Hair follicular keratinocyte (primary cell): ENCODE data around the genes C17orf75, TMEM98 and CCL7.

- RAMPAGE, long total RNA, result no peak
Observed at GRCh38 chr17:32141657-32141967, 690 bp upstream of the RHOT1 start.

GRCh38 chr17:32152132-32152615, 9.9 kb downstream of the RHOT1 start:
- RAMPAGE, long total RNA, result no peak

- RAMPAGE, long total RNA, result no peak
Observed at GRCh38 chr17:32303656-32304170, 38.1 kb downstream of the RHBDL3 start.

DNA sequence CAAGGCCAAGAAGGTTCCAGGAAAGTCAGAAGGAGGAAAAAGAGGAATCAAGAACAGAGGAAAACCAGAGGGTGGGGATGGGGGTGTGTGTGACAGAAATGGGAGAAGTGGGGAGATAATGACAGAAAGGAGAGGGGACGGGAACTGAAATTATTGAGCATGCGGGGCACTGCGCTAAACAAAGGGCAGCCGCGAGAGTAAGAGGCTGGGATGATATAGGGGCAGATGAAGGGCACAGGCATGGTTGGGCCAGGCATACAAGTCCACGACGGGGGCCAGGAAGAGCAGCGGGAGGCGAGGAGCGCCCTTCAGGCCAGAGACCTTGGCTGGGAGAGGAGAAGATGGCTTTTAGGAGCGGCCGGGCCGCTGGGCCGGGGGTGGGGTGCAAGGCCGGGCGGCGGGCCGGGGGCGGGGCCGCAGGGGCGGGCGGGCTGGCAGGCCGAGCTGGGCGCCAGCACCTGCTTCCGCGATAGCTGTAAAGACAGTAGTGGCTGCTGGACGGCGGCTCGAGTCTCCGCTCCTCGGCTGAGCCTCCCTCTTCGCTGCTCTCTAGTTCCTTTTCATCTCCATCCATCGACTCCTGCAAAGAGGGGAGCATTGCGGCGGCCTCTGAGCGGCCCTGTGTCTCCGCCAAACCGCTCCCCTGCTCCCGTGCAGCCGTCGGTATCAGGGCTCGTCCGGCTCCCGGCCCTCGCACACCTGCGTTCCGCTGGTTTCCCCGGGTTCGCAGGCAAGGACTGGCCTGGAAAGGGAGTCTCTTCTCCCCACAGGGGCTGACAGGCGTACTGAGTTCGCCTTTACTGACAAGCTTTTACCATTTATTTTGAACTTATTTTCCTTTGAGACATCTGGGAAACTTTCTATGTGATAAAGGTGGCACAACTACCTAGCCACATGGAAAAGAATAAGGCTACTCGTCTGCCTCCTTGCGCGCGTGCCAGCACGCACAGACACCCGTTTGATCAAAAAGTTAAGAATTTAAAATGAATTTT, at the start of gene C17orf75:
TSS of gene C17orf75 (minus strand) at position 632 of the 992 bp plus-strand sequence.
- RAMPAGE, long total RNA, result start-site peak on the minus strand centred at position 640 of the sequence, 23 bp wide, 30 and 26 reads in 2 replicates

GRCh38 chr17:32403537-32403795, 40.8 kb upstream of the PSMD11 start:
- RAMPAGE, long total RNA, result no peak

GRCh38 chr17:32481486-32482386, 5.1 kb upstream of the CDK5R1 start:
- RAMPAGE, long total RNA, result no peak

GRCh38 chr17:32503252-32504373, 16.8 kb downstream of the CDK5R1 start:
- RAMPAGE, long total RNA, result no peak

- RAMPAGE, long total RNA, result no peak
Observed at GRCh38 chr17:32772848-32773740, 103.8 kb downstream of the MYO1D start.

DNA sequence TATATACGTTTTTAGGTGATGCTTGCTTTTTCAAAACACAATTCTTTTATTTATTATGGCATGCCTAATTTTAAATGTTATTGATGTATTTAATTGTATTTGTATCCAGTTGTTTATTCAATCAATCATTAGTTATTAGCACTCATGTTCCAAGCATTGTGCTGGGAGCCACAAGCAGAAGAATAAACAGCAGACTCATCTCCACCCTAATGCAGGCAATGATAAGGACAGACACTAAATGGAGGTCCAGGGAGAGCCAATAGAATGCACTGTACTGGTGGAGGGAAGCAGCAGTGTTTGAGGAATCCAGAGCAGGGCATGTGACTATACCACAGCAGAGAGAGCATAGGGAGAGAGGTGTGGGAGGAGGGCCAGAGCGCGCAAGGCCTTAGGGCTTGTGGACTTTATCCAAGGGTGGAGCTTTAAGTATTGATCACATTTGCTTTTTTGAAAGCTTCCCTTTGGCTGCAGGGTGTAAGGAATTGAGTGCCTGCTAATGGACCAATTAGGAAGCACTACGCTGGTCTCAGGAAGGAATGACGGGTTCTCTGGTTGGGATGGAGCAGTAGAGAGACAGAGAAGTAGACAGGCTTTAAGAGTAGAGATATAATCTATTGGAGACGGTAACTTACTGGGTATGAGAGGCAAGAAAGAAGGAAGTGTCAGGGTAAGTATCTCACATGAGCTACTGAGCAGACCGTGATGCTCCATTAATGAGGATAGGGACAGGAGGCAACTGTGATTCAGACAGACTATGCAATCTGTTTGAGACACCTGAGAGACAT, 82.3 kb downstream of the MYO1D start:
- RAMPAGE, long total RNA, result no peak

GRCh38 chr17:32859296-32860041, 17.5 kb downstream of the MYO1D start:
- RAMPAGE, long total RNA, result no peak

GRCh38 chr17:32927576-32928935, at the start of gene TMEM98:
TSS of gene TMEM98 (plus strand) at chr17:32928153.
- RAMPAGE, long total RNA, result no peak

DNA sequence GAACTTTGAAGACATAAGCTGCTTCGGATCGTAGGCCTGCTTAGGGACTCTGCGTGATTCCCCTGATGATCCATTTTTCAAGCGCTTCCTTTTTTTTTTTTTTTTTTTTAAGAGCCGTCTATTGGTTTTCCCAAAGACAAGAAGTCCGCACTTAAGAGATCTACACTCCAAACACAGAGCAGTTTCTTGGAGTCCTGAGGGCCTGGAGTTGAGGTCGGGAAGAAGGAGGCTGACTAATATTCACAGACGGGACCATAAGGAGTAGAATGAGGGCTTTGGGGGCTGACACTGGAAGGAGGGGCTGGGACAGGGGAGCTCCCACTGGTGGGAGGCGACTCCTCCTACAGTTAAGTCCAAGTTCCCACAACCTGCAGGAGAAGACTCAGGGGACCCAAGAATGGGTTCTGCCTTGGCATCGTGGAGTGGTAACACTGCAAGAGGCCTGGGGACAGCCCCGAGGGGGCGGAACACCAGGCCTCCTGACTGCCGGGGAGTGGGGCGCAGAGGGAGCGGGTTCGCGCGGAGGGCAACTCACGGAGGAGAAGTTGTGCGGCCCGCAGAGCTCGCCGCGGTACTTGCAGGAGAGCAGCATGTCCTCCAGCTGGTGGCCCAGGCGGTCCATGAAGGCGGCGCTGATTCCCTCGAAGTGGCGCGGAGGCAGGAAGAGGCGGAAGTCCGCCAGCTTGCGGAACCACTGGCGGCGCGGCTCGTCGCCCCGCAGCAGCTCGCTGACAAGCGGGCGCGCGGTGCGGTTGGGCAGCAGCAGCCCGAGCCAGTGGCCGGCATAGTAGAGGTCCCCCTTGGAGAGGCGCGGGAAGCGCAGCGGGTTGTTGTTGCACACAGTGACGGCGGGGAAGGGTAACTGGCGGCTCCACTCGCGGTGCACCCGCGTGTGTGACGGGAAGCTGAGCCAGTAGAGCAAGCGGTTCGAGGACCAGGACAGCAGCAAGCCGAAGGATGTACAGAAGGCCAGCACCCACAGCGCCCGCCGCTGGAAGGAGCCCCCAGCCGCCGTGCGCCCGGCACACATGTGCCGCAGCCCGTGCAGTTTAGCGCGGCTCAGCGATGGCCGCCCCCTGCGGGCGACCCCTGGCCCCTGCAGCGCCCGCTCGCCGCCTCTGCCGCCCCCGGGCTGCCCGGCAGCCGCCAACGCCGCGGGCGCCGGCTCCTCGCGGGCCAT, 1.8 kb downstream of the ASIC2 start:
- RAMPAGE, long total RNA, result no peak

DNA sequence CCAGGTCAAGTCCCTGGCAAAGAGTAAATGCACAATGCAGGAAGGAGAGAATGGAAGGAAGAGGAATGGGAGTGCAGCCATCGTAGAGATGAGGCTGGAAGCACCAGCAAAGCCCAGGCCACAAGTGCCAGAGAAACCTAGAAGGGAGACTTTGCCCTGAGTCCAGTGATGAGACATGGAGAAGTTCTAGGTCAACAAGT, 120.7 kb upstream of the CCL2 start:
- RAMPAGE, long total RNA, result no peak

DNA sequence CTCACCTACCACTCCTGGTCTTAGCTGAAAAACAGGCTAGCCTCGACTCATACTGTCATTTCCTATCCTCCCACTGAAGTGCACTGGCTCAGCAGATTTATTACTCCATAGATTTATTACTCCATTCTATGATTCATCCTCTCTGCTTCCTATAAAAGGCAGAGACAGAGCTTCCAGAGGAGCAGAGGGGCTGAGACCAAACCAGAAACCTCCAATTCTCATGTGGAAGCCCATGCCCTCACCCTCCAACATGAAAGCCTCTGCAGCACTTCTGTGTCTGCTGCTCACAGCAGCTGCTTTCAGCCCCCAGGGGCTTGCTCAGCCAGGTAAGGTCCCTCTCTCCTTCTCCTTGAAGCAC, at the start of gene CCL7:
TSS of gene CCL7 (plus strand) at position 181 of the 358 bp plus-strand sequence.
- RAMPAGE, long total RNA, result no peak

GRCh38 chr17:34601225-34601732, 21.9 kb downstream of the TMEM132E start:
- RAMPAGE, long total RNA, result no peak

DNA sequence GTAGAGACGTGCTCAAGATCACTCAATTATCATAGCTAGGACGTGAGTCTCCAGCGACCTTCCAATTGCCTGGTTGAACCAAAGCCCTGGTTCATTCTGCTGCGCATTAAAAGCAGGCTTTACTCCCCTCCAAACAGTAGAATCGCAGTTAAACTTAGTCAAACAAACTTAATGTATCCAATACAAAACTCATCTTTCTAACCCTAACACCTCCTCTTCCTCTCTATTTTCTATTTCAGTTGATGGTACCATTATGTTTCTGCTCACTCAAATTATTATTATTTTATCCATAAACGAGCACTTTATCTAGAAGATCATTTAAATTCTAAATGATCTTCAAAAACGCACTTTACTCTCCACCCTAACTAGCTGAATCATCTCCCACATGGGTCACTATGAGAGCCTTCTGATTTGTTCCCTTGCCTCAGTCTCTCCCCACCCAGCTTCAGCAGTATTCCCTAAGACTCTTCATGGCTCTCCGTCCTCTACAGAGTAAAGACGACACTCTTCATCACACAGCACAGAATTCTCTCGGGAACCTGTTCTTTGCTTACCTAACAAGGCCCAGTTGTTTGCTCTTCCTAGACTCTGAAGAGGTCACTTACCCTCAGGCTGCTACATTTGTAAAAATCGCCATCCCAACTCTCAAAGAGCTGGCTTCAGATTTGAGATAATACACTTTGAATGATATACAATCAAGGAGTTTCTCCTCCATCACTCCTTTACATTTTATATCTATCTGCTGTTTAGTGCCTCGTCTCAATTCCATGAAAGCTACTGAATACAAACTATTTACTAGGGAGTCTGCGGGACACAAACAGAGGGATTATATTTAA, 729 bp upstream of the LIG3 start:
- RAMPAGE, long total RNA, result no peak

GRCh38 chr17:35021470-35022173, 41.3 kb downstream of the LIG3 start:
- RAMPAGE, long total RNA, result no peak

GRCh38 chr17:35051663-35052214, 11.8 kb downstream of the RFFL start:
- RAMPAGE, long total RNA, result no peak

- RAMPAGE, long total RNA, result no peak
Observed at GRCh38 chr17:35055755-35056491, 7.6 kb downstream of the RFFL start.

GRCh38 chr17:35069228-35069808, 5.8 kb upstream of the RFFL start:
- RAMPAGE, long total RNA, result no peak